Progenitor cell of endocrine pancreas (in vitro differentiated cells): Measurements from ENCODE around the gene CRYGS.

DNA sequence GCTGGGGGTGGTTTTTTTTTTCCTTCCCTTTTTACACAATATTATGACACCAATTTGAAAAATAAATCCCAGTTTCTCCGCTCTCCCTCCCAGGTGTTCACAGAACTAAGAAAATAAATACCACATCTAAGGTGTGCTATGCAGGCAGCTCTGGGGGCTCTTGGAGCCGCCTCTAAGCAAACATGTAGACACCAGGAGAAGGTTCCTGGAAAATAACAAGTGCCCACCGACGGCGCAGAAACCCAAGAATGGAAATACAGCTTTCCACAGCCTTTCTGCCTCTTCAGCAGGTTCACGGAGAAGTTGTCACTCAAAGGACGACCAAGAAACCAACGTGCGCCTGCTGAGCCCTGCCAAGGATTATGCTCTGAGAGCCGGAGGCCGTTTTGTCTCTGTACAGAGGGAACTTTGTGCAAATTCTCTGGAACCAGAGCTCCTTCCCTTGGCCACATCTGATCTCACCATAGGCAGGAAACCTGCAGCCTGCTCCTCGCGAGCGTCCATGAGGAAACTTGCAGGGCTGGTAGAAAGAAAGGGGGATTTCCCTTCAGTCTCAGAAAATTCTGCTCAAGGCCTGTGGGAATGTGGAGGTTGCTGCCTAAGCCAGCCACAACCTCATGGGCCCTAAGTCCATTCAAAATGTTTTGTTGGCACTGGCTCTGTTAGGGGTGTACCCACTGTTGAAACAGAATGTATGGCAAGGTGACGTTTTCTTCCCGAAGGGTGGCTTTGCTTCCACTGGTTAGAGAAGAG lies 40.5 kb upstream of the ETV5 start:
- PRO-cap: no peak

DNA sequence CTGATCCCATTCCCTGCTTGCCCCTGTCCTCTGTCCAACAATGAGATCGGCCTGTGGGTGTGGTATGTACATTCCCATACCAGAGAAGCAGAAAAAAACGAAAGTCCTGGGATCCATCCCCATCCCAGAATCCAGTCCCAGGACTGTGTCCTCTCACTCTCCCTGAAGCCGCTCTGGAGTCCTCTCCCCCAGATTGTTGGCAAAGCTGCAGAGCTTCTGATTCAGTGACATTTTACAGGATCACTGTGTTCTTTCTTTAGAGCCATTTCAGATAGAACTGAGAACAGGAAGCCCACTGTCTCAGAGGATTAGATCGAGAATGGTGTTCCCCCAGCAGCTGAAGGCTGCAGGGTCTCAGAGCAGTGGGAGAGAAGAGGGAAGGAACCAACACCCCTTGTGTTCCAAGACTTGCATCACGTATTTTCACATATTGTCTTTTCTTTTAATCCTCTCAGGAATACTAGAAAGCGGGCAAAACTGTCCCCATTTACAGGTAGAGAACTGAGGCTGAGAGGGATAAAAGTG lies 21.6 kb upstream of the DGKG start:
- PRO-cap: no peak

- PRO-cap: no peak
Observed at GRCh38 chr3:186526150-186526713, 17.9 kb downstream of the CRYGS start.

DNA sequence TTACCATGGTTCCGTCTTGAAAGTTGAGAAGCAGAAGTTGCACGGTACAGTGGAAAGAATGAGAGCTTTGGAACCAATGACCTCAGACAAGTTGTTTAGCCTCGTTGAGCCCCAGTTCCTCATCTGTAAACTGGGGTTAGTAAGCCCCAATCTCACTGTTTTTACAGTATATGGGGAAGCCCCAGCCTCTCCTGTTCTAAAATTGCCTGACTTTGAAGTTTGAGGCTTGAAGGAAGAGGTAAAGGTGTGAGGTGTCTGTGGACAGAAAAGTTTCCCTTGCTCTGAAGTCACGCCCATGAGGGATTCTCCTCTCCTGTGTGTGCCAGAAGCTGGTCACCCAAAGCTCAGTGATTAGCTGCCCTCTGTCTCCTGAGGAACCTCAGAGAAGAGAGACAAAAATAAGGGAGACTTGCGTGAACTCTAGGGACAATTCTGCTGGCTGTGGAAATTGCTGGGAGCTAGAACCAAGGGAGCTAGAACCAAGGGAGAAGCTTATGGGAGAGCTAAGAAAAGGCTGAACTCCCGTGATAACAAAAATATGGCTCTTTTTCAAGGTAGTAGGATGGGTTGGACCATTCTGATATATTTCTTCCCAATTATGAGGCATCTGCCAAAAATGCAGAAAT lies 9.8 kb downstream of the CRYGS start:
- PRO-cap: no peak

DNA sequence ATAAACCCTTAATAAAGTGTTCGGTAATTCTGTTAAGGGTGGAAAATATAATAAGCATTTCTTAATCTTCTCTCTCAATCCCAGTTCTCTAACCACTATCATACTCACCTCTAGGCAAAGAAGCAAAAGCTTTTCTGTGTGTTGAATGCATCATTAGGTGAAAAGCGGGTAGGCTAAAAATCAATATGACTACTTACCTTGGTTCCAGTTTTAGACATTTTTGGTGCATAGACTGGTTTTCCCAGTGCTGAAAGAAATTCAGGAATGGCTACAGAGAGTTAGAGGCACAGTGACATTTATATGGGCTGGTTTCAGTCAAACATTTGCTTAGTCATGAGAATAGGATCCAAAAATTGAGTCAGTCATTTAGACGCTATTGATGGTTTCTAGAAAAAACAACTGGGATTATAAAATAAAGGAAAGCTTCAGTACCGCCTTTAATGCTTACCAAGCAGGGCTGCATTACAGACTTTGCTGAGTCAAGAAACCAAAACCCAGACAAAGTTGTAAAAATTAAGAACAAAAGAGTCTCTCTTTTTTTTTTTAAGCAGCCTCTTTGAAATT lies at the start of gene CRYGS:
Gene CRYGS, minus strand, starts transcription at position 272 of the 564 bp plus-strand sequence.
- PRO-cap: no peak

DNA sequence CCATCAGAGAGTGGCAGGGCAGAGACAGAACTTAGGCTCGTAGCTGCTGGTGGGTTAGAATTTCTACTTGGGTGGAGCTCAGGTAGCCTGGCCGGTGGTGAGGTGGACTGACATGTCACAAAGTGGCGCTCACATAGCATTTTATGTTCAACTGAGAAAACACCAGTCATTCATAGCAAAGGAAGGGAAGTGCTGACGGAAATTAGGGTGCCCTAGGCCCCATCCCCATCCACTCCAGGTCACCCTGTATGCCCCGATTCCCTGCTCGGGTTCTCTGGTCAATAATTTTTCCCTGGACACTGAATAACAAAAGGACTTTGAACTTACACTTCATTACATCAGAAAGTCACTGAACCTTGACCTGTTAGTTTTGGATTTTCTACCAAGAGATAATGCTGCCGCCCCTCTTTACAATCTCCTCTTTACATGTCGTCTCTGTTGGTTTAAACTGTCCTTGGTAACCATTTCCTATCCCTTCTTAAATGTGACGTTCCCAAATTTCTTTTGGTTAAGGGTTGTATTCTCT lies 13.8 kb upstream of the AHSG start:
- PRO-cap: no peak

DNA sequence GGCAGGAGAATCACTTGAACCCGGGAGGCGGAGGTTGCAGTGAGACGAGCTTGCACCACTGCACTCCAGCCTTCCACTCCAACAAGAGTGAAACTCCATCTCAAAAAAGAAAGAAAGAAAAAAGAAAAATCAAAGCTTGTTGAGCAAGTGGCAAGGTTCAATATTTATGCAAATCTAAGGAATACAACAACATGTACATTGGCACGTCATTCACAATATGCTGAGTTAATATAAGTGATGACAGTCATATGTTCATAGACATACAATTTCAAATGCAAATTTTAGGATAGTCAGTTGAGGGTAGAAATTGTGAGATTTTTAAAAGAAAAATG lies 12.5 kb upstream of the AHSG start:
- PRO-cap: no peak

GRCh38 chr3:186663502-186664241 lies 2.1 kb upstream of the HRG start:
- PRO-cap: no peak

GRCh38 chr3:186717703-186718007 lies 496 bp downstream of the KNG1 start:
- PRO-cap: no peak

DNA sequence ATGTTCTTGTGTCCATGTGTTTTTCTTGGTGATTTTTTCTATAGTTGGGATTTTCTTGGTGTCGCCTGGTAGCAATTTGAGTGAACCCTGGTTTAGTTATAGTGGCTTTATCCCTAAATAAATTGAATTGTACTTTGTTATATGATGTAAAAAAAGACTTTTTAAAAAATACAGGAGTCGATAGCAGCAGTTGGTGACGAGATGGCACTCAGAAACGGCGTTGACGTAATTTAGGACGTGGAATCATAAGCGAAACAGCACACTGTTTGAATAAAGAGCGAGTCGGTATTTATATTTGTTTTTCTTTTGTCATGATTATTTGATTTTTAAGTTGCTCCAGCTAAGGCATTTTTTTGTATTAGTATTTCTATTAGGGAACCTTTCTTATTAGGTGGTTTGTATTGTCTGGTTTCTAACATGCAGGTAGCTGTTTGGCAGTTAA lies 4.8 kb downstream of the EIF4A2 start:
- PRO-cap: no peak

DNA sequence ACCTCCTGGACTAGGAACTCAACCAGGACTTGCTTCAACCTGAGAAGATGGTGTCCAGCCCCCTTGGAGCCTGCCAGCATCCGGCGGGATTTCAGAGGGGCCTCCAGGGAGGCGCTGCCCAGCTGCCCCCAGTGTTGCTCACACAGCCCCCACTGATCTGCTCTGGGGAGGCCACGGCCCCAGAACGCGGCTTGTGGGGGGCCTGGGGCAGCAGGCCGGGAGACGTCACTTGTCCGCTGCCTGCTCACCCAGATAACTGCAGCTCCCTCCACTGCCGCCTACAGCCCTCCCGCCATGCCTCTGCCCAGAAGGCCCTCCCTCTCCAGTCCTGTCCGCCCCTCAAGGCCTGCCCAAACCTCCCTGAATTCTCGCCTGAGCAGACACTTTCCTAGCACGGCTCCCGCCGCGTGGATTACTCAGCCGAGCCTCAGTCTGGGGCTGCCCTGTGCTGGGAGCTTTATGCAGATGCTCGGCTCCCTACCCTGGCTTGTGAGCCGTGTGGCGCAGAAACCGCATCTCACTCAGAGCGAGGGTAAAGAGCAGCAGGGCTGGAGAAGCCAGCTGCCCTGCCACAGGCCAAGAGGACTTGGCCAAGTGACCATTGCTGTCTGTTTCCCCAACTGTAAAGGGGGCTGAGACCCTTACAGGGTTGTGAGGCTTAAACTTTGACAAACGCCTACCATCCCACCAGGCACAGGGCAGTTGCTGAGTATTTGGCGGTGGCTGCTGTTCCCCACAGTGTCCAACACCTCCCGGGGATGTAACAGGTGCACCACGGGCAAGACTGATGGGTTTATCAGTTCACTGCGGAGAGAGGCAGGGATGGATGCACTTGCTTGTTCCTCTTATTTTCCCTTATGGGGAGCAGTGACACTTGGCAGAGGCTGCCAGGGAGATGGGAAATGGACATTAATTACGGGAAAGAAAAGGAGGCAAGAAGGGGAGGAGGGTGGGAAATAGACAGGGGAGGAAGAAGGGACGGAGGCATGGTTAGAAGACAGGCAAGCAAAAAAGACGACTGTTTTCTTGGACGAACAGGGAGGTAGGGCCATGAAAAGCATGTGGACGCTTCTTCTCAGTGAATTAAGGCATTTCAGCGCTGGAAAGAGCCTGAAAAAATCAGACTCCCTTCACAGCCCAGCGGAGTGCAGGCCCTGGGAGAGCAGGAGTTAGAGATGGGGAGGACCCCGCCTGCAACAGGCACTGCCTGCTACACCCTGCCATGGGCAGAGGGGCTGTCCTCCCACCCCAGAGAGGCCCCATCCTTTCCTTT lies 16.8 kb upstream of the ADIPOQ start:
- PRO-cap: no peak

DNA sequence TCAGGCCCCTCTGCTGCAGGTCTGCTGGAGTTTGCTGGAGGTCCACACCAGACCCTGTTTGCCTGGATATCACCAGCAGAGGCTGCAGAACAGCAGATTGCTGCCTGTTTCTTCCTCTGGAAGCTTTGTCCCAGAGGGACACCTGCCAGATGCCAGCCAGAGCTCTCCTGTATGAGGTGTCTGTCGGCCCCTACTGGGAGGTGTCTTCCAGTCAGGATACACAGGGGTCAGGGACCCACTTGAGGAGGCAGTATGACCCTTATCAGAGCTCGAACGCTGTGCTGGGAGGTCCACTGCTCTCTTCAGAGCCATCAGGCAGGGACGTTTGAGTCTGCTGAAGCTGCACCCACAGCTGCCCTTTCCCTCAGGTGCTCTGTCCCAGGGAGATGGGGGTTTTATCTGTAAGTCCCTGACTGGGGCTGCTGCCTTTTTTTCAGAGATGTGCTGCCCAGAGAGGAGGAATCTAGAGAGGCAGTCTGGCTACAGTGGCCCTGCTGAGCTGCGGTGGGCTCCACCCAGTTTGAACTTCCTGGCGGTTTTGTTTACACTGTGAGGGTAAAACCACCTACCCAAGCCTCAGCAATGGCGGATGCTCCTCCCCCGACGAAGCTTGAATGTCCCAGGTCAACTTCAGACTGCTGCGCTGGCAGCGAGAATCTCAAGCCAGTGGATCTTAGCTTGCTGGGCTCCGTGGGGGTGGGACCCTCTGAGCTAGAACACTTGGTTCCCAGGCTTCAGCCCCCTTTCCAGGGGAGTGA lies 21.4 kb upstream of the ST6GAL1 start:
- PRO-cap: no peak

DNA sequence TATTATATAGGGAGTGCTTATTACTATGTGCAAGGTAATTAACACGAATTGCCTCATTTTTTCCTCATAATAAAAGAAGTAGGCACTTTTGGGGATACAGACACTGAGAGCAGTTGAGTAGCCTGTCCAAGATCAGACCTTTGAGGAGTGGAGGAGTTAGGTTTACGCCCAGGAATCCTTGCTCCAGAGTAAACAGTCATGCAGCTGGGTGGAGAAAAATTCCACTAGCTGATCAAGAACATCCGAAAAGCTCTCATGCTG lies 53.2 kb downstream of the ST6GAL1 start:
- PRO-cap: no peak

DNA sequence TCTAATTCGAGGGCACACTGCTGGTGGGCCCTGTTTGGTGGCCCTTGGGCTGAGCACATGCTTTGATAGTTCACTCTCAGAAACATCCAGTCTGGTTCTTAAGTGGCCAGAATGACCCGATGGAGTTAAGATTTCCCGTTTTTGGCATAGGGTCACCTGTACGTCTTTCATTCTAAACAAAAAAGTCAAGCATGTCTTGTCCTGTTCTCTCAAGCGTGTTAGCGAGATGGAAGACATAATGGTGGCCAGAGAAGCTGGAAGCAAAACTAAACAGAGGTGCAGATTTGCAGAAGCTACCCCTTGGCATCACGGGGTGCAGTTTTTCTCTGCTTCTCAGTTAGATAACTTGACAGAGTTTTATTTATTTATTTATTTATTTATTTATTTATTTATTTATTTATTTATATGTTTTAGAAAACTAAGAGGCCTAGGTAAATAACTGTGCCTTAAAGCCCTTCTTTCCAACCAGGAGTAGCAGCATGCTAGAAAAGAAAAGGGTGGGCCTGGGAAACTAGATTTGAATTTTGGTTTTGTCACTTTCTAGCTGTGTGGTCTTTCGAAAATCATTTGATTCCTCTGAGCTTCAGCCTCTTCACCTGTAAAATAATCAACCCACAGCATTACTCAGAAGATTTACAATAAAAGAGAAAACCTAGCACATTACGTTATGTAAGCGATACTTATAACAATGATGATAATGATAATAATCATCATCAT lies 63.0 kb downstream of the ST6GAL1 start:
- PRO-cap: no peak

- PRO-cap: no peak
Observed at GRCh38 chr3:187039757-187040595, 99.3 kb downstream of the RPL39L start.

- PRO-cap: no peak
Observed at GRCh38 chr3:187063373-187064160, 75.7 kb downstream of the RPL39L start.

DNA sequence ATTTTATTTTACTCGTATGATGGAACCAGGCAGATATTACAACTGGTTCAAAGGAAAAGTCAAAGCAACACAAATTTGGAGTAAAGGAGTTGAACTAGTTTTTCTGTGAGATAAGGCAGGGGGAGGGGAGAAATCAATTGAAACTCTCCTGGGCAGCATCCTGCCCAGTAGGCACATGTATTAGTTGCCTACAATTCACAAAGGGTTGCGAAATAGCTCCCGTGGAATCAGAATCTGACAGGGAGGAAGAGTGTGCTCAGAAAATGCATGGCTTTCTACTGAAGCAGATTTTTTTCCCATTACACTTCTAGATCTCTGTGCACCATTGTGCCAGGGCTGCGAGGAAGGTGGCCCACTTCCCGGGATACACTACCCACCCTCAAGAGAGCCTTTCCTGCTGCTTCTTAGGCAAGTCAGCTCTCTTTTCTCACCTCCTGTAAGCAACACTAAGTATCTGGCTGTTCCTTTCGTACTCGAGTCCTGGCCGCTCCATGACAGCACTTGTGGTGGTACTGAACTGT lies 75.0 kb downstream of the RPL39L start:
- PRO-cap: no peak

DNA sequence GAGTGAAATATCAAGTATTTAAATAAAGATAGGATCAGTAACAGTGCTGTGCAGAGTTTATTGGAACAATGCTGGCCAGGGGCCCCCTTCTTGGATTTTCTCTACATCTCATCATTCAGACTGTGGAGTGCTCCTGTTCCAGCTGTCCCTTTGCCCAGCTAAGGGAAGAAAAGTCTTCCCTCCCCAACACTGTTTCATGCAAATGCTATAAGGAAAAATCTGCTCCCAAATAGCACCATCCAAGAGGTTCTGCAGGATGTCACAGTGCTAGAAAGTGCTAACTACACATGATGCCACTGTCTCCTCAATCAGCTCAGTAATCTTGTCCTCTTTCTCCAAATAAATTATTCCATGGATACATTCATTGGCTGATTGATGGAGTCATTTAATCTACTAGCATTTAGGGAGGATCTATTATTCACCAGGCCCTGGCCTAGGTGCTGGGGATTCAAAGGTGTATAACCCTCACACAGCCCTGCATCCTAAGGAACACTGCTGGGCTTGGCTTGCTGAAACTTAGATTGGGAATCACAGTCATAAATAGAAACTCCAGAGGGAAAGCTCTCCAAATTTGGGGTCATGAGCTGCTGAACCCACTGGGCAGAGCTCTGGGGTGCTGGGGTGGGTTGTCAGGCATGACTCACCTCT lies 64.3 kb downstream of the RPL39L start:
- PRO-cap: no peak

DNA sequence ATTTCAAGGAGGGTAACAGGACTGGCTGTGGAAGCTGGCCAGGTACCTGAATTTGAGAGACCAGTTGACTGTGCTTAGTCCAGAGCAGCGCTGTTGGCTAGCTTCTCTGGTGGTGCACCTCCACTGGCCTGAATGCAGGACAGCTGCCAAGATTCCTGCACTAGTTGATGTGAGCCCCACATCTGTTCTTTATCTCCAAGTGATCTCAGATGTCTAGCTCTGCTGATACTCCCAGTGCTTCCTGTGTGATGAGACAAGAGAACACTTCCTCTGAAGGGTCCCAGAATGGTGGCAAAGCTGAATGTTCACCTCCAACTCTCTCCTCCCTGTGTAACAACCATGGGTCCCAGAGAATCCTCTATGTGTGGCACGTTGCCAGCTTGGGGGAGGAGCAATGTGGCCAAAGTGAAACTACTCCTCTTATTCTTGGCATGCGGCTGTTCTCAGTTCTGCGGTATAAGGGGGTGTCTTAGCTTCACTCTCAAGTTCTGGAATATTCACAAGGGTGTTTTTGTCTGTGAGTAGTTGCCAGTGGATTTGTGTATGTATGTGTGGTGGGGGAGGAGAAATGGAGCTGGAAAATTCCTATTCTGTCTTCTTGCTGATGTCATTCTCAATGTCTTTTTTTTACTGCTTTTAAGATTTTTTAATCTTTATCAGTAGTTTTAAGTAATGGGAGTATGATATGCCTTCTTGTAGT lies 37.6 kb downstream of the RPL39L start:
- PRO-cap: no peak

GRCh38 chr3:187292186-187292581 lies 647 bp upstream of the MASP1 start:
- PRO-cap: no peak